ENCODE data around the genes PPP1R2 and MUC20.

- PRO-cap: unidirectional peak, minus-strand start at chr3:194824778; unidirectional peak, minus-strand start at chr3:194824857
- RAMPAGE, long total RNA, 2 experiments: no peak in any of the 2 experiments
Measured at GRCh38 chr3:194824583-194825172, 139.0 kb downstream of the FAM43A start.

DNA sequence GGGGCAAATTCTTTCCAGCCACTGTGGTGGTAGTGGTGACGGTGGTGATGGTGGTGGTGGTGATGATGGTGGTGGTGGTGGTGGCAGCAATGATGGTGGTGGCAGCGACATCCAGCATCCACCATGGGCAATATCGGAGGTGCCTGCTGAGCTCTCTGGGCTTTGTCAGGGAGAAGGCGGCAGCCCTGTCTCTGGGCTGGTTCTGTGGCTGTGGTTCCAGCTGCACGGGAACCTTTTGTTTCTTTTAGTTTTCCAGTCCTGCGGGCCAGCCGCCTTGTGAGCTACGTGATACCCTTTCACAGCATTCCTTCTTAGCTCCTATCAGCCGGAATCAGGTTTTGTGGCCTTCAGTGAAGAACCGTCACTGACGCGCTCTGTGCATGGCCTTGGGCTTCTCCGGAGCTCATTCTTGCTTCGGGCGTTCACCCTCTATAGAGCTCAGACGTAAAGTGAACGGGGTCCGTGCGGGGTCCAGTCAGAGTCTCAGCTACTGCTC is 166.5 kb downstream of the FAM43A start:
- PRO-cap: no peak
- RAMPAGE, long total RNA, 2 experiments: no peak in any of the 2 experiments

DNA sequence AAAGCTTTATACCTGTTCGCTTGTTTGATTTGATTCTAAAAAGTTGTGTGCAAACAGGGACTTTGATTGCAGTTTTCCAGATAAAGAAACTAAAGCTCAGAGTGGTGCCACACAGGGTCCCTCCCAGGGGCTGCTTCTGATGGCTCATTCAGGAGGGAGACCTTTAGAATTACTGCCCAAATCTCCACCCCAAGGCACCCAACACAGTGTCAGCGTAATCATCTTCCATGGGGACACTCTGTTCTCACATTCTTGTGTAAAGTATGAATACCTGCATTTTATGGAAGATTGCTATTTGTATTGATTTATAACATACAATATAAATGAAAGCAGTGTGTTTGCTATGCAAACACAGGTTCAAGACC is 185.5 kb downstream of the FAM43A start:
- PRO-cap: no peak
- RAMPAGE, long total RNA, 2 experiments: no peak in any of the 2 experiments

DNA sequence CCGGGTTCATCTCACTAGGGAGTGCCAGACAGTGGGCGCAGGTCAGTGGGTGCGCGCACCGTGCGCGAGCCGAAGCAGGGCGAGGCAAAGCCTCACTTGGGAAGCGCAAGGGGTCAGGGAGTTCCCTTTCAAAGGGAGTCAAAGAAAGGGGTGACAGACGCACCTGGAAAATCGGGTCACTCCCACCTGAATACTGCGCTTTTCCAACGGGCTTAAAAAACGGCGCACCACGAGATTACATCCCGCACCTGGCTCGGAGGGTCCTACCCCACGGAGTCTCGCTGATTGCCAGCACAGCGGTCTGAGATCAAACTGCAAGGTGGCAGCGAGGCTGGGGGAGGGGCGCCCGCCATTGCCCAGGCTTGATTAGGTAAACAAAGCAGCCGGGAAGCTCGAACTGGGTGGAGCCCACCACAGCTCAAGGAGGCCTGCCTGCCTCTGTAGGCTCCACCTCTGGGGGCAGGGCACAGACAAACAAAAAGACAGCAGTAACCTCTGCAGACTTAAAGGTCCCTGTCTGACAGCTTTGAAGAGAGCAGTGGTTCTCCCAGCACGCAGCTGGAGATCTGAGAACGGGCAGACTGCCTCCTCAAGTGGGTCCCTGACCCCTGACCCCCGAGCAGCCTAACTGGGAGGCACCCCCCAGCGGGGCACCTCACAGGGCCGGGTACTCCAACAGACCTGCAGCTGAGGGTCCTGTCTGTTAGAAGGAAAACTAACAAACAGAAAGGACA is 183.0 kb downstream of the XXYLT1 start:
- PRO-cap: no peak
- RAMPAGE, long total RNA, 2 experiments: no peak in any of the 2 experiments

GRCh38 chr3:195117887-195118578 is 152.9 kb downstream of the XXYLT1 start:
- PRO-cap: no peak
- RAMPAGE, long total RNA, 2 experiments: no peak in any of the 2 experiments

DNA sequence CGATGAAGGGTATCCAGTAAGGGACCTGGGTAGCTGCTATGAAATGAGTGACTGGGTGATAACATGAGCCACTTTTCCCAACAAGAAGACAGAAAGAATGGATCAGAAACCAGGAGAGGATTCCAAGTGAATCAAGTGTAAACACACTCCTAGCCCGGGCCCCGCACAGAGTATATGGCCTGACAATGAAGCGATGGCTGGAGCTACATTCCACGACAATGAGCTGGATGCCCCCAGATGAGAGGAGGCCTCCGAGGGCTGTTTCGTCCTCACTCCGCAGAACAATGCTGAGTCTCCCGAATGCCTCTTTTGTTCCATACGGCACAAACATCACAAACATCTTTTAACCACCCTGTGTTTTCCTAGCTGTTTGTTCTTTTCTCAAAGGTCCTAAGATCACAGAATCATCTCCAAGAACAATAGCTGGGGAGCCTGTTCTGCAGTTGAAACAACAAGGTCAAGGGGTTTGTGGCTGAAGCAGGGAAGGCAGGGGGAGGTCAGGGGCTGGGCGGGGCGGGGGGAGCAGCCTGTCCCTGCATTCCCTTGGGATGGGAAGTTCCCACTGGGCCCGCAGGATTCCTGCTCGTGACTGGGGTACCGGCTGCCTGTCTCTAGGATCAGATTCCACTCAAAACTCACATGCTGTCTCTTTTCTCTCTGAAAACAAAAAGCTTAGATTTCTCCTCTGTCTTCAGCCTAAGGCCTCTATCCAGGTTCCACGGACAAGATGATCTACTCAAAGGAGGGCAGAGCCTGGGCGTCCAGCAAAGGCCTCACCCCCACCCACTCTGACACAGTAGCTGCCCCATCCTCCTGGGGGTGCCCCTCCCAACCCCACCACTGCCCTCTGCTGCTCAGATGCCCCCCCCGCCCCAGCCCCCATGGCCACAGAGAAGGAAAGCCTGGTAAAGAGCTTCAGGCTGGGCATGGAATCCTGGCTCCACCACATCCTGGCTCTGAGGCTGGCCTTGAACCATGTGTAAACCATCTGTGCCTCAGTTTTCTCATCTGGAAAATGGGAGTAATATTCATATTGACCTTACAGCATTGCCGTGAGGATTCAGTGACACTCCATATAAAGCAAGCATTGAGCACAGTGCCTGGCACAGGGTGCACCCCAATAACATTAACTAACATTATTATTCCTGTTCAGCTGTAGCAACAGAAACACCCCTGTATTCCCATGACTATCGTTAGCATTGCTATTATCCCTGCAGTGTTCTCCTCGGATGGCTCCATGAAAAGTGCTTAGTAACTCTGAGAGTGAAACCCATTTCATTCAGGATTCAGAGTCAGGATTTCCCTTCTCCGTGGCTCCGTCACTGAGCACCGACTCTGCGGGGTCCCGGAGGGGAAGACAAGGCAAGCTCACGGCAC is 151.0 kb downstream of the XXYLT1 start:
- PRO-cap: unidirectional peak, minus-strand start at position 286 of the sequence
- RAMPAGE, long total RNA, 2 experiments: no peak in any of the 2 experiments

- PRO-cap: no peak
- RAMPAGE, long total RNA, 2 experiments: no peak in any of the 2 experiments
Measured at GRCh38 chr3:195196133-195196826, 74.7 kb downstream of the XXYLT1 start.

DNA sequence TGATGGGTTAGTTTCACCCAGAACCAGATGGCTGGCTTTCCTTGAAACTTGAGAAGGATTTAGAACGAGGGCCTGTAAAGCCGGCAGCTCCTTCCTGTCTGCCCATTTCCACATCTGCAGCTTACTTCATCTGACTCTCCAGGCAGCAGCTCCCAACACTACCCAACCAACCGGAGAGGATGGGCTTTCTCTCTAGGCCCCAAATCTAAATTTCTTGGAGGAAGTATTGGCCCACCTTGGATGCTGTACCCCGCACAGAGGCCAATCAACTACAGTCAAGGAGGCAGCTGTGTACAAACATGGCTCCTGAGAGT is 7.8 kb upstream of the ACAP2 start:
- PRO-cap: no peak
- RAMPAGE, long total RNA, 2 experiments: no peak in any of the 2 experiments

- PRO-cap: no peak
- RAMPAGE, long total RNA, 2 experiments: no peak in any of the 2 experiments
Measured at GRCh38 chr3:195540393-195540856, 2.7 kb downstream of the PPP1R2 start.

GRCh38 chr3:195542309-195542564 is 888 bp downstream of the PPP1R2 start:
- PRO-cap: no peak
- RAMPAGE, long total RNA, 2 experiments: no peak in any of the 2 experiments

DNA sequence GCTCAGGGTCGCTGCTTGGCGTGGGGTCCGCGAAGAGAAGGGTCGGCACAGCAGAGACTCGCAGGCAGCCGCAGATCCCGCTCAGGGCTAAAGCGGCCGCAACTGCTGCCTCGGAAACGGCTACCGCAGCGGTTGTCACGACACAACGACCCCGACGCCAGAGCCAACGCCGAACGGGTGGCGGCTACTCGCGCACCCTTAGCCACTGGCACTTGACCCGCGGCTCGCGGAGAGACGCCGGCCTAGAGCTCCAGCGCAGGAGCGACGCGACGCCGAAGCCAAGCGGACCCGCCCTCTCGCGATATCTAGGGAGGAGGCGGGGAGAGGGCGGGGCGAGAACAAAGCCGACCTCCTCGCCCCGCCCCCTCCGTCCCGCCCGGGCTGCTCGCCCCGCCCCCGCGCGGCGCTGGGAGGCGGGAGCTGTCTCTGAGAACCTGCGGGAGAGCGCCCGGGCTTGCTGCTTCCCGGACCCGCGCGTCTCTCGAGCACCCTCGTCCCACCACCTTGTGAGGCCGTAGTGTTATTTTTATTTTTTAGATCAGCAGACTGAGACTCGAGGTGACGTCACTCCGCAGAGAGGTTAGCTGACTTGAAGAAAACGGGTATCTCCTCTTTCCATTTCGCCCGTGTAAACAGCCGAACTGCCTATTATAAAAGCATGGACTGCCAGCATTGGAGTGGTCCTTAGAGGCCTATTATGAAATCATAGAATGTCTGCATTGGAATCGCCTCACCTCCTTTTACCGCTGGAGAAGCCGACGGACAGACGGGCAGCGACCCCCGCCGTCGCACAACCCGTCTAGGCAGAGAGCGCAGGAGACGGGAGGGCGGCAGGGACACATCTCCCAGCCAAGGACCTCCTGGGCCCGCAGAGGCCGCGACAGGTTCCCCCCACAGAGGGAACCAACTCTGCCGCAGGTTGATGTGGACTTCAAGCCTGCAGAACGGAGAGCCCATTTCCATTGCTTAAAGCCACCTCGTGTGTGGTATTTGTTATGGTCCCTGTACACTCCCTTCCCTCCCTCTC is at the start of gene PPP1R2:
Gene PPP1R2 (minus strand): TSS at position 279 of the 1,027 bp plus-strand sequence.
- PRO-cap: bidirectional peak, plus-strand start at position 429 of the sequence, minus-strand start at position 277 of the sequence
- RAMPAGE, long total RNA, 2 experiments: start-site peak on the minus strand in 2 of 2 experiments, centred at positions 238 to 246 of the sequence, 1,030 to 1,465 reads per replicate

- PRO-cap: no peak
- RAMPAGE, long total RNA, 2 experiments: no peak in any of the 2 experiments
Measured at GRCh38 chr3:195579205-195579678, 4.5 kb downstream of the APOD start.

DNA sequence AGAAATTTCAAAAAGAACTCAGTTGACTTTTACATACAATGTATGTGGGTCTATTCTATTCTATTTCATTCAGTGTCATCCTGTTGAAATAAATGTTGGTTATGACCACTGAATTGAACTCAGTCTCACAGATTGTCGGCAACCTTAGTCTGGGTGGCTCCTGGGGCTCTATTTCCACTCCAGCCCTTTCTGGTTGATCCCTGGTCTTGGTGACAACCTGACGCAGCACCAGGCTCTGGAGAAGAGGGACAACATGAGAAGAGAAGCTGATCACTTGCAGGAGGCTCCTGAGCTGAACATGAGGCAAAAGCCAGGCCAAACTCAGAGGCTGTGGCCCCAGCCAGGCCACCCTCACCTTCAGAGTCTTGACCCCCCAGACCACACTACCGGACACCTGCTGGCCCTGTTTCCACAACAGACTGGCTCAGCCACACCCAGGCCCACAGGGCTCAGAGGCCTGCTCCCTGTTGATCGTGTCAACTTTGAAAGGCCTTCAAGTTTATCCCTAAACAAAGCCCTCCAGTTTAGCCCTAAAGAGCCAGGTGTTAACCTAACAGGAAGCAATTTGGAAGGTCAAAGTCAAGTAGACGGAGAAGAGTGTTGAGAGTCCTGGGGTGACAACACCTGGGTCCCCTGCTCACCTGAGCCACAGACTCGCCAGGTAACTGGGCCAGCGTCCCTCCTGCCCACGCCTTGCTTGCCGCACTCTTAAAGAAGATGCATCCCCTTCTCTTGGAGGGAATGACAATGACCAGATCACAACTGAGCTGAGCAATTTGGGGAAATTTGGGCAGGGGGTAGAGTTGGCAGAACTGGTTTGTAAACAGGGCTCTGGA is 15.5 kb upstream of the MUC20 start:
- PRO-cap: no peak
- RAMPAGE, long total RNA, 2 experiments: no peak in any of the 2 experiments

GRCh38 chr3:195720746-195721249 is at the start of gene MUC20:
Gene MUC20, plus strand, starts transcription at chr3:195720978.
- PRO-cap: no peak
- RAMPAGE, long total RNA, 2 experiments: no peak in any of the 2 experiments

DNA sequence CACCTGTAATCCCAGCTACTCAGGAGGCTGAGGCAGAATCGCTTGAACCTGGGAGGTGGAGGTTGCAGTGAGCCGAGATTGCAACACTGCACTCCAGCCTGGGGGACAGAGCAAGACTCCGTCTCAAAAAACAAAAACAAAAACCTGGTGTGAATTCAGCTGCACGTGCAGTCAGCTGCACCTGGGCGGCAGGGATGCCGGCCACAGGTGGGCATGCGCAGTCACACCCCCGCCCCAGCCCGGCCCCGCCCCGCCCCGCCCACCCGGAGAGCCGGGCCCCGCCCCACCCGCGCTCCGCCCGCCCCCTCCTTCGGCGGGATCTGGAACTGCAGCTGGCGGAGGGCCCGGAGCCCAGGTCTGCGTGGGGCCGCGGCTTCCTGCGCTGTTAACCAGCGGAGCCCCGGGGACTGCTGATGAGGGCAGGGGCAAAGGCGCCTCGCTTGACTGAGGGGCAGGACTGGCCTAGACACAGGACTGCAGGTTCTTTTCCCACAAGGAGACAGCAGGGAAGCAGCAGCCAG is 27.0 kb downstream of the MUC20 start:
- PRO-cap: no peak
- RAMPAGE, long total RNA, 2 experiments: no peak in any of the 2 experiments

GRCh38 chr3:195803797-195804962 is 7.5 kb downstream of the MUC4 start:
- PRO-cap: no peak
- RAMPAGE, long total RNA, 2 experiments: no peak in any of the 2 experiments

GRCh38 chr3:195815394-195815981 is 3.8 kb upstream of the MUC4 start:
- PRO-cap: no peak
- RAMPAGE, long total RNA, 2 experiments: no peak in any of the 2 experiments

GRCh38 chr3:195858881-195859868 is 47.4 kb upstream of the MUC4 start:
- PRO-cap: no peak
- RAMPAGE, long total RNA, 2 experiments: no peak in any of the 2 experiments

GRCh38 chr3:195910150-195910737 is 1.9 kb upstream of the TNK2 start:
- PRO-cap: no peak
- RAMPAGE, long total RNA, 2 experiments: no peak in any of the 2 experiments

DNA sequence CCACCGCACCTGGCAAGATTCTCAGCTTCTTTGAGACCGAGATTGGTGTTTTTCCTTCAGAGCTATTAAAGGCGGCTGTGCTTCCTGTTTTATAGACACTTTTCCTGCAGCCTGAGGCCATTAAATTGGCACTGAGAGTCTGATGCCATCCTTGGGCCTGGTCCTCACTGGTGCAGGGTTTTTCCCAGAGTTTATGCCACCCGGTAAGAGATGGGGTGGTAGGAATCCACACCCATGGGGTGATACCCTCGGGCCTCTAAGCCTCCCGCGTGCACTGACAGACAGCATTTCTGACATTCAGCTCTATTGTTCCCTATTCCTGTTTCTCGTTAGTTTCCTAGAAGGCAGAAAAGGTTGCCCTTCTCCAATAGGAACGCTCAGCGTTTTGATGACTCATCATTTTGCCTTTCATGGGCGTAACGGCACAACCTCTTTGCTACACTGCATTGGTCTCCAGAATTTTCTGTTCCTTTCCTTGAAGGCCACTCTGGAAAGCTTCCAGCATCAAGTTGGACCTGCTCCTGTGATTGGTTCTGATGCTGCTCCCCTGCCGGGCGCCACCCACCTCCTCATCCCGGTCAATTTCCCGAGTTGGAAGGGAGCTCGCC is 12.9 kb upstream of the TNK2 start:
- PRO-cap: no peak
- RAMPAGE, long total RNA, 2 experiments: no peak in any of the 2 experiments